ReNcell CX (cell line): ENCODE measurements around the genes DIS3L2, ALPI, PRSS56 and INPP5D.

- PRO-cap = no peak
Measured at GRCh38 chr2:231644297-231644885, 51.7 kb downstream of the TEX44 start.

DNA sequence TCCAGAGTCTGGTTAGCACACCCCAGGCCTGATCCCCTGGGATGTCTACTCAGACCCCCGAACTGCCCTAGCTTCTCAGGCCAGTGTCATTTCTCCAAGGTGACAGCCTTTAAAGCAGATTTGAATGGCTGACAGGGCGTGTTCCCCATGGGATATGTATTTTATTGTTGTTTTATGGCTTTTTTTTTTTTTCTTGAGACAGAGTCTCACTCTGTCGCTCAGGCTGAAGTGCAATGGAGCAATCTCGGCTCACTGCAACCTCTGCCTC, 40.8 kb upstream of the PTMA start:
- PRO-cap = no peak

DNA sequence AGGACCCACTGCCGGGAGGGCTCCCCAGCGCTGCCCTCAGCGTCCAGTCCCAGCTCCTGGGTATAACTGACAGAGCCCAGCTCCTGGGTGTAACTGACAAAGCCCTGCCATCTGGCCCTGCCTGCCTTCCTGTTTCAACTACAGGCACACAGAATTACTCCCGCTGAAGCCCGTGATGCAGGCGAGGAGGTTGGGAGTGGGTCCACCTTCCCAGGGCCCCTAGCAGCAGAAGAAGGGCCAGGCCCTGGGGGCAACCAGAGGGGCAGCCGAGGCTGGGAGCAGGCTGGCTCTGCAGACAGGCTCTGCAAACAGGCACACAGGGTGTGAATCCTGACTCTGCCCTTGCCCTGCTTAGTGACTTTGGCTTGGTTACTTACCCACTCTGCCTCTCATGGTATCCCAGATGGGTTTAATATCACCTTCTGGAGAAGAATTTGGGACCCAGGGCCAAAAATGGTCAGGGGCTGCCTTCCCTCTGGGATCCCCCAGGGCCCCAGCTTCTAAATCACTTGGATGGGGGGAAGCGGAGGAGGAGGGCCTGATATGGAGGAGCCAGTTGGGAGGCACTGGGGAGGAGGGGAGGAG, 25.4 kb upstream of the PTMA start:
- PRO-cap = no peak

- PRO-cap = no peak
Measured at GRCh38 chr2:231685308-231685823, 23.0 kb upstream of the PTMA start.

DNA sequence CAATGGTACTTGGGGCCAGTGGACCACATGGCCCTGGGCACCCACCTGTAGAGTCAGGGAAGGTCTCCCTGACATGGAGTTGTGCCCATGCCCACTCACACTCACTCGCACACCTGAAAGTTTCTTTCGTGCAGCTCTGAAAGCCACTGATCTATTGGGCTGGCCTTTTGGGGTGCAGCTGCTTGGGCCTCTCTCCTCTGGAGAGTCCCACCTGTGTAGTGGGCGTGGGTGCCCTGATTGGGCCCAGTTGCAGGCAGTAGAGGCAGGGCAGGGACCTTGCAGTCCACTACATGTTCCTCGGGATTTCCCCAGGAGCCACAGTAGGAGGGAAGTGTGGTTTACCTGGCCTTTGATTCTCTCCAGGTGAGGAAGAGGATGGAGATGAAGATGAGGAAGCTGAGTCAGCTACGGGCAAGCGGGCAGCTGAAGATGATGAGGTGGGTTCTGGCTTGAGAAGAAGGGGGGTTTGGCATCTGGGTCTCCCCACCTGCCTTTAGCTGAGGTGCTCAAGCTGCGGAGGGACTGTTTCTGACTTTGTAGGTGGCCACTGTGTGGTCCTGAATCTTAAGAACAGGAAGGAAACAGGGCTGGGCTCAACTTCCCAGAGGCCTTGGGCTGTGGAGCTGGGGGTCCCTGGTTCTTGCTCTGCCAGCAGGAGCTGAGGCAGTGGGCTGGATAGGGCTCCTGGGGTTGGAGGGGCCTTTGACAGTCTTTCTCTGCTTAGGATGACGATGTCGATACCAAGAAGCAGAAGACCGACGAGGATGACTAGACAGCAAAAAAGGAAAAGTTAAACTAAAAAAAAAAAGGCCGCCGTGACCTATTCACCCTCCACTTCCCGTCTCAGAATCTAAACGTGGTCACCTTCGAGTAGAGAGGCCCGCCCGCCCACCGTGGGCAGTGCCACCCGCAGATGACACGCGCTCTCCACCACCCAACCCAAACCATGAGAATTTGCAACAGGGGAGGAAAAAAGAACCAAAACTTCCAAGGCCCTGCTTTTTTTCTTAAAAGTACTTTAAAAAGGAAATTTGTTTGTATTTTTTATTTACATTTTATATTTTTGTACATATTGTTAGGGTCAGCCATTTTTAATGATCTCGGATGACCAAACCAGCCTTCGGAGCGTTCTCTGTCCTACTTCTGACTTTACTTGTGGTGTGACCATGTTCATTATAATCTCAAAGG, 4.1 kb downstream of the PTMA start:
- PRO-cap = no peak

GRCh38 chr2:231961118-231962369, at the start of gene DIS3L2:
Gene DIS3L2, plus strand, starts transcription at chr2:231961713.
- PRO-cap = bidirectional peak, plus-strand start at chr2:231961366, minus-strand start at chr2:231961399; bidirectional peak, plus-strand start at chr2:231961740, minus-strand start at chr2:231961682; bidirectional peak, plus-strand start at chr2:231961980, minus-strand start at chr2:231961937

- PRO-cap = no peak
Measured at GRCh38 chr2:232015355-232016180, 54.1 kb downstream of the DIS3L2 start.

DNA sequence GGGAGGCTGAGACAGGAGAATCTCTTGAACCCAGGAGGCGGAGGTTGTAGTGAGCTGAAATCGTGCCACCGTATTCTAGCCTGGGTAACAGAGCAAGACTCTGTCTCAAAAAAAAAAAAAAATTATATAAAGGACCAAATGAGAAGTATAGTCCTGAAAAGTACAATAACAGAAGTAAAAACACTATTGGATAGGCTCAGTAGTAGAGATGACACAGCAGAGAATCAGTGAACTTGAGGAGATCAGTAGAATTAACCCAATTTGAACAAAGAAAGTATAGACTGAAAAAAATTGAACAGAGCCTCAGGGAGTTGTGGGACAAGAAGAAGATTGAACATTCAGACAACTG, 172.3 kb downstream of the DIS3L2 start:
- PRO-cap = no peak

DNA sequence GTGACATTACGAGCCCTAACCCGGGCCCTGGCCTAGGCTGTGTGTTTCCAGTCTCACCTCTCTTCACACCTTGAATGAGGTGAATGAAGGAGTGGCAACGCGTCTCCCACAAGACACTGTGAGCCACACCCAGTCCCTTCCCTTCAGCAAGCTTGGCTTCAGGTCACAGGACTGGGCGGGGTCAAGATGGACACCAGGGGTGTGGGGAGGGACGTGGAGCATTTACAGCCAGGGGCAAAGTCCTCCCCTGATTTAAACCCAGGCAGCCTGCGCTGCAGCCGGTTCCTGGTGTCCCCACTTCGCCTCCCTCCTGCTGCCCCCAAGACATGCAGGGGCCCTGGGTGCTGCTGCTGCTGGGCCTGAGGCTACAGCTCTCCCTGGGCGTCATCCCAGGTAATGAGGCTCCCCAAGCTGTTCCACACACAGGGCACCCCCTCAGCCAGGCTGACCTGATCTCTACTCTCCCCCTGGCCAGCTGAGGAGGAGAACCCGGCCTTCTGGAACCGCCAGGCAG, at the start of gene ALPI:
Gene ALPI (plus strand): TSS at position 280 of the 514 bp plus-strand sequence.
- PRO-cap = no peak

- PRO-cap = no peak
Measured at GRCh38 chr2:232520256-232520659, at the start of gene PRSS56. Gene PRSS56, plus strand, starts transcription at chr2:232520388.

DNA sequence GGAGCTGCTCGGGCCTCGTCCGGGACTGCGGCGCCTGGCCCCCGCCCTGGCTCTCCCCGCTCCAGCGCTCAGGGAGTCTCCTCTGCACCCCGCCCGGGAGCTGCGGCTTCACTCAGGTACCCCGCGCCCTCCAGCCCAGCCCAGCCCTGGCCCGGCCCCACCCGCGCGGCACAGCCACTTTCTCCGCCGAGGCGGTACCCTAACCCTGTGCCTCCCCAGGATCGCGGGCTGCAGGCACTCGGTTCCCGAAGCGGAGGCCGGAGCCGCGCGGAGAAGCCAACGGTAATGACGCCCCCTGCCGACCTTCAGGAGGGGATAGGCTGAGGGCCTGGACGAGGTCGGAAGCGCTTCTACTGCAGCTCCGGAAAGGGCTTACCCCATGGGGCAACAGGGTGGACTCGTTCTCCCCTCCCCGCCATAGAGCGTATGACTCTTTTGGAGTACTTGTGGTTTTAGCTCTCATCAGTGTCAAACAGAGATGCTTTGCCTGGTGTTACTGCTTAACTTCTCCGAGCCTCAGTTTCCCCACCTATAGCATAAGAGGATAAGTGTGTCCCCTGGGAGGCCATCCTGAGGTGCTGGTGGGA, 1.8 kb upstream of the CHRND start:
- PRO-cap = no peak

DNA sequence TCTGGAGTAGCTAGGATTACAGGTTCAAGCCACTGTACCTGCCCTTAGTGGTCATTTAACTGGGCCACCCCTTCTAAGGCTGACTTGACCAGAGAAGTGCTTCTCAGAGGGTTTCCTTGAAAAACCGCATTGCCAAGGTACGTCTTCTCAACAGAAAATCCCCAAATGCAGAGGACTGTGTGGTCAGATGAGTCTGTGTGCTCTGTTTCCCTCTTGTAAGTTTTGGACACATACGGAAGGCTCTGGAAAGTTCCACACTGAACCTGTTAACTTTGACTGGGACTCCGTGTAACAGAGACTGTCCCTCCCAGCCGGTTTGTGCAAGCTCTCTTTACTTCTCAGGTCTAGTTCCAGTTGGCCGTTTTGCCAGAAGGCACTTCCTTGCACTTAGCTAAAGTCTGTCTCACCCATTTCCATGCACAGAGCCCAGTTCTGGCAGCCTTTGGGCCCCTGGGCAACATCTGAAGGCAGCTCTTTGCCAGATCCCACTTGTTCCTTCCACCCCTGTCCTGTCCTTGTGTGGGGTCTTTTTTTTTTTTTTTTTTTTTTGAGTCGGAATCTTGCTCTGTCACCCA, 22.0 kb downstream of the EFHD1 start:
- PRO-cap = no peak

- PRO-cap = no peak
Measured at GRCh38 chr2:232742856-232743479, 33.4 kb downstream of the KCNJ13 start.

DNA sequence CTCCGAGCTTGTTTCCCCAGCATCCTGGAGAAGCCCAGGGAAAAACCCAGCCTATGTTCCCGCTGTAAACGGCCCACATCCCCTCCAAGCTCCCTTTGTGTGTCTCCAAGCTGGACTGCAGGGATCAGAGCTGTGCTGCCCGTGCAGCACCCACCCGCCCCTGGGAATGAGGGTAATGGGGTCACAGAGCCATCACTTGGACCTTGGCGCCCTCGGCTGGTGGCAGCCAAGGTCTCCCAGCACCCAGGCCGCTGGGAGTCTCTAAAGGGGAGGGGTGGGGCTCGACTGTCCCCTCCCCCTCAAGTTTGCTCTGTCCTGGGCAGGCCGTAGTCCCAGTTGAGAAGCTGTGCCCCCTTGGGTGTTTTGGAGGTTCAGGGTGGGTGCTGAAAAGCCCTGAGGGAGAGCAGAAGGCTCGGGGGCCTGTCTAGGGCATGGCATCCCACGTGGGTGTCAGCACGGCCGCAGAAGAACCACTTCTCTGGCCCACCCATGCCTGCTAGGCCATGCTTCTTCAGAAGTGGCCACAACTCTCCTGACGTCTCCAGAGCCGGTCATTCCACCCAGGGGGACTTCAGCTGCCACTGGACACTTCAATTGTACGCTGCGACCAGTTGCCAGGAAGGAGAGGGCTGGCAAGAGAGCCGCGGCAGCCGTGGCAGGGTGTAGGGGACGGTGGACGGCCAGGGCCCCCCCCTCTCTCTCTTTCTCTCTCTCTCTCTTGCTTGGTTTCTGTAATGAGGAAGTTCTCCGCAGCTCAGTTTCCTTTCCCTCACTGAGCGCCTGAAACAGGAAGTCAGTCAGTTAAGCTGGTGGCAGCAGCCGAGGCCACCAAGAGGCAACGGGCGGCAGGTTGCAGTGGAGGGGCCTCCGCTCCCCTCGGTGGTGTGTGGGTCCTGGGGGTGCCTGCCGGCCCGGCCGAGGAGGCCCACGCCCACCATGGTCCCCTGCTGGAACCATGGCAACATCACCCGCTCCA, at the start of gene INPP5D:
Gene INPP5D (plus strand): TSS at position 800 of the 976 bp plus-strand sequence.
- PRO-cap = no peak

GRCh38 chr2:233153608-233154263, 93.6 kb downstream of the INPP5D start:
- PRO-cap = no peak

GRCh38 chr2:233252241-233252811, 853 bp downstream of the ATG16L1 start:
- PRO-cap = no peak

DNA sequence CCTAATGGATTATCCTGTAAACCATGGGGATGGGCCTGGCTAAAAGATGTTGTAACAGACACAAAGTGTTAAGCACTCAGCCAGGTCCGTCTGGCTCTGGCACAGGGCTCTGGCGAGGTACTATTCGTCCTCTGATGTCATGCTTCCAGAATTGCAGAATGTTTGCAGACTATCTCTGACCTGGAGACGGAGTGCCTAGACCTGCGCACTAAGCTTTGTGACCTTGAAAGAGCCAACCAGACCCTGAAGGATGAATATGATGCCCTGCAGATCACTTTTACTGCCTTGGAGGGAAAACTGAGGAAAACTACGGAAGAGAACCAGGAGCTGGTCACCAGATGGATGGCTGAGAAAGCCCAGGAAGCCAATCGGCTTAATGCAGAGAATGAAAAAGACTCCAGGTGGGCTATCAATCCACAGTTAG, 13.3 kb downstream of the ATG16L1 start:
- PRO-cap = no peak

DNA sequence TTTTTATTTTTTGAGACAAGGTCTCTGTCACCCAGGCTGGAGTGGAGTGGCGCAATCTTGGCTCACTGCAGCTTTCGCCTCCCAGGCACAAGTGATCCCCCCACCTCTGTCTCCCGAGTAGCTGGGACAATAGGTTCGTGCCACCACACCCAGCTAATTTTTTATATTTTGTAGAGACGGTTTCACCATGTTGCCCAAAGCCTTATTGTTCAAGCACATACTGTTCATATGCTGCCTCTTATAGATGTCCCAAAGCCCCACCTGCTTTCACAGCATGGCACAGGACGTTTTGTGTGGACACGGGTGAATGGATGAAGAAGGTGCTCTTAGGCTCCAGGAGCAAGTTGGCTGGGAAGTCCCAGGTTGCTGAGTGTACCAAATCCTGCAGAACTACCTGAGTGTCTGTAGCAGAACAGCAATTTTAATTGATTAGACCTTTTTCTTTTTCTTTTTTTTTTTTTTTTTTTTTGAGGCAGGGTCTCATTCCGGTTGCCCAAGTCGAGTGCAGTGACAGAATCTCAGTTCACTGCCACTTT, 10.6 kb upstream of the SAG start:
- PRO-cap = no peak

DNA sequence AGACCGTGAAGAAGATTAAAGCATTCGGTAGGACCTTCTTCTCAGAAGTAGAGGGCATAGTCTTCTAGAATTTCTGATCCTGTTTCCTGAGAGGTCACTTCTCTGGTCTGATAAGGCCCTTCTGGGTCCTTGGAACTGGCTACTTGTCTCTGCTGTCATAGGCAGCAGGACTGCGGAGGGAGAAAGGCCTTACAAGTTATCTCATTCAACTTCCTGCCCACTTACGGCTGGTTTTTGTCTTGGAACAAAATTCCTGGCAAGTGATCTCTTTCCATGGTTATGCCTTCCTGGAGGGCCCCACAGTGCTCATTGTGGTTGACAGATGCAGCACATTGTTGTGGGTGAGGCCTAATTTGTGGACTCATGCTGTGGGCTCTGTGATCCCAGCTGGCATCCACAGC, 21.9 kb downstream of the SAG start:
- PRO-cap = no peak

DNA sequence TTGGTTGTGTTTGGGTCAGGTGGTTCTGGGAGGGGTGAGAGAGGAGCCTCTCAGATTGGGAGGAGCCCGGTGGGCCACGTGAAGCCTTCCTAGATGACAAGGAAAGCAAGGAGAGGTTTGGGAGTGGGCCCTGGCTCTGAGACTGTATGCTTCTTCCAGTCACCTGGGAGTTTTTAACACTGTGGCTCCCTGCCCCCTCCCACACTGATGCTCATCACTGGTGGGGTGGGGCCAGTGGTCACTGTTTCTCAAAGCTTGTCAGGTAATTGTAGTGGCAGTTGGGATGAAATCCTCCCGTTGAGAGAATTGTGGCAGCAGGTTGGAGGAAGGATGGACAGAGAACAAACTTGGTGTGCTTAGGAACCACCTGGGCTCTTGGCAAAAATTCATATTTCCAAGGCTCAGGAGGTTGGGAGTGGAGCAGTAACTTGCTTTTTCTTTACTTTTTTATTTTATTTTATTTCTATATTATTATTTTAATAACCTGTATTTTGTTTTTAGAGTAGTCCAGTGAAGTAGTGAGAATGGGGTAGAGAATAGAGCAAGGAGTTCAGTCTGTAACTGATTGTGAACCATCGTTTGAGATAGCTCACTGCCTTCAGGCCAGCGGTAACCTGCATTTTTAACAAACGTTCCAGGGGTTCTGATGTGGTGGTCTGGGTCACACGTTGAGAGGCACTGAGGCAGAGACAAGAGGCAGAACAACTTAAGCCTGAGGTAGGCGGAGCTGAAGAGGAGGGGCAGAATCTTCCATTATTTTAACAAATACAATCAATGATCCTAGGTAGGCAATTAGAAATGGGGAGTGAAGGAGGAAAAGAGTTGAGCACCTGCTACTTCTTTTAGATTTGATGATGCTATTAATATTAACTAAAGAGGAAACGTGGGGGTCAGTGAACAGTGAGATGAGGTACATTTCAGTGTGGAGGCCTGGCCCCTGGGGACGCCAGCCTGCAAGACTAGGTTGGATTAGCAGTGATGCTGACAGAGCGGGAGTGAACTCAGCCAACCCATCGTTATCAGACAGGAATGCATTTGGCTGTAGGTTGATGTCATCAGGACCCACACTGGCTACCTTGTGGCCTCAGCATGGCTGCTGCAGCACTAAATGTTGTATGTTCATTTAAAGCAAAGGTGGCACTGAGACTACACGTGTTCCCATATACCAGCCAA, 25.4 kb downstream of the DGKD start:
- PRO-cap = no peak